HT-29 (cell line): ENCODE measurements around a stretch of chr15.

DNA sequence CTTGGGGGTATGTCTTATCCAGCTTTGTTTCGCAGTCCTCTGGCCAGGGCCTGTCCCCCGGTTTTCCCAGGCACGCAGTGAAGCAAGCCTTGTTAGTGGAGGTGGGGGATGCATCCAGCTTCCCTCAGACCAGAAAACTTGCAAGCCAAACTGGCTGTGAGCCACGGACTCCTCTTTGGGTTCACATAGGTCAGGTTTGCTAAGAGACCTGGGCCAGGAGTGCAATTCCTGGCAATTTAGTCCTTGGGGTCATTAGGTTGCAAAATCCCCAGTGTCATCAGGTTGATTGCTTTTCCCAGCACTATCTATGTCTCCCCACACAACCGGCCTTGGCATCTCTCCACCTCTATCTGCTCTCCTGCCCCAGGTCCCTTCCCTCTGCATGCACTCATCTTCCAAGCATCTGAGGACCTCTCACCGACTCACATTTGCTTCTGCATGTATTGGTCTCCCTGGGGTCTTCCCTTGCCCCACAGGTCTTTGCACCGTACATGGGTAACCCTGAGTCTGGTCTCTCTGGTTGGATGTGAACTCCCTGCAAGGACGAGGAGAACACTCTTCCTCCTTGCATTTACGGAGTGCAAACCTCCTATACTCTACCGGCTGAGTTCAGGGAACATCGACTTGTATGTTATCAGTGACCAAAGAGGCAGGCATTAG is 34.2 kb downstream of the BCL2L10 start:
- RAMPAGE, long total RNA = no peak

DNA sequence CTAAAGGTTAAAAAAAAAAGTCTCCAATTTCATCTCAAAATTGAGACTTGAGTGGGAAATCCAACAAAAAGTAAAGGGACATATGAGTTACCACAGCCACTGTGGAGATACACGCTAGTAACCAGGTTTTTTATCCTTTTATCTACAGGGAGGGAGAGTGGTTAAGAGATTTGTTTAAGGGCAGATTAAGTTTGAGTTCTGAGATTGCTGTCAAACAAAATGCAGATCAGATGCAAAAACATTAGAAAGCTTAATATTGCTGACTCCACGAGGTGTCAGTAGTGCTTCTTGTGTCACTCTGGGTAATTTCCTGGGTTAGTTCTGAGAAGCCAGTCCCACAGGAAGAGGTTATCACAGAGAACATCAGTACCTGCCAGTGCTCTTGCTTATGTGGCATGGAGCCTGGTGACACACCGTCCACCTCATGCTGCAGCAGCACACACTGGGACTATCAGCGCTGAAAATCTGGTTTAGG is 35.8 kb upstream of the MYO5C start:
- RAMPAGE, long total RNA = no peak

DNA sequence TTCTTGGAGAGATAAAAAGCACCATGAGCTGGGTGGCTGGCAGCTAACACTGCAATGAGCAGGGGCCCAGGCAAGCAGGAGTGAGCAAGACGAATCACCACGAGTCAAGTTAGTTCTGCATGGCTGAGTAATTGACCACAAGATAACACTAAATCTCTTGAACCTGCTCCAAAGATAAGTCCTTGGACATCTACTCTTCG is 100.9 kb downstream of the MYO5A start:
- RAMPAGE, long total RNA = no peak

DNA sequence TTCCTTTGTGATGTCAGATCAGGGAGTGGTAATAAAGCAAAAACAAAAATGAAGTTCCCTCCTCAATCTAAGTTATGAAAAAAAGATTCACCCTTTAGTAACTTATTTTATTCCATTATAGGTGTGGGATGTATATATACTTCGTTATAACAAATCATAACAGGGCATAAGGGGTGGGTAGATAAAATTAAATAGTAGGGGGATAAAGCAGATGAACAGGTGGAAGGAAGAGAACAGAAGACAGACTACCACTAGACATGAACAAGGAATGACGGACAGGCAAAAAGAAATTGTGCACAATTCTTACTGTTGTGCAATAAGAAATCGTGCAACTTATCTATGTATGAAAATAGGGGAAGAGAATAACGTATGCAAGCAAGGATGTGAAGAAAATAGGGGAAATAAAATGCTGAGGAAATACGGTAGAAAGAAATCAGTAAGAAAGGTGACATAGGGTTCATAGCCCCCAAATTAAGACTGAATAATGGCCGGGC is 9.8 kb downstream of the MYO5A start:
- RAMPAGE, long total RNA = no peak

GRCh38 chr15:52529106-52529582 is 464 bp upstream of the MYO5A start:
- RAMPAGE, long total RNA = no peak

- RAMPAGE, long total RNA = no peak
These were observed 3.2 kb downstream of the ARPP19 start for GRCh38 chr15:52565459-52566110.

- RAMPAGE, long total RNA = no peak
These were observed 33.5 kb upstream of the ARPP19 start for GRCh38 chr15:52602217-52602858.

- RAMPAGE, long total RNA = no peak
These were observed 31.1 kb upstream of the ATOSA start for GRCh38 chr15:52710245-52710692.

DNA sequence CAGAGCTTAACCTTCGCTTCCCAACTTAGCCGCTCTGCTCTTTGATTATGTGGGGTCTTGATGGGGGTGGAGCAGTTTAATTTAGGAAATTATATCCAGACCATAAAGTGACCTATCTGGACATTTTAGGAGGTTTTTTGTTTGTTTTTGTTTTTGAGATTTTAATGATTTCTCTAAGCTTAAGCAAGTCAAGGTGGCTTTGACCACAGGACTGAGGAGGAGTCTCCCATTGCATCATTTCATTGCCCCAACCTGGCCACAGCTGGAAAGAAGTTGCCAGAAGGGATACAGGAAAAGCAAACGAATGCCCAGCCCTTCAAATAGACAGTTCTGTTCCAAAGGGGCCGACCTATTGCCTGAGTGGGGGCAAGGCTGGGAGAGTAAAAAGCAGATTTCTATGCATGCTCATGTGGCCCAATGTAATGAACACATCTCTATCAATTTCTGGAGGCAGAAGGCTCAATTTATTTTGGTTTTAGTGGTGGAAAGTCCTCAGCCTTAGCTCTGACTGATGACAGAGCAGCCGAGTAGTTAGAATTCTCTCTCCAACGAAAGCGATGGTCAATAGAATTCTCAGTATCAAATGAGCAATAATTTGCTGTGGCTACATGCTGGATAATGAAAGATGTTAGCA is 12.0 kb upstream of the ONECUT1 start:
- RAMPAGE, long total RNA = no peak

GRCh38 chr15:52805563-52806643 is 15.8 kb upstream of the ONECUT1 start:
- RAMPAGE, long total RNA = no peak

GRCh38 chr15:52824519-52824960 is 34.4 kb upstream of the ONECUT1 start:
- RAMPAGE, long total RNA = no peak

GRCh38 chr15:55014910-55015251 is 181.9 kb downstream of the RSL24D1 start:
- RAMPAGE, long total RNA = no peak

- RAMPAGE, long total RNA = no peak
These were observed 24.4 kb upstream of the RSL24D1 start for GRCh38 chr15:55221002-55221727.

DNA sequence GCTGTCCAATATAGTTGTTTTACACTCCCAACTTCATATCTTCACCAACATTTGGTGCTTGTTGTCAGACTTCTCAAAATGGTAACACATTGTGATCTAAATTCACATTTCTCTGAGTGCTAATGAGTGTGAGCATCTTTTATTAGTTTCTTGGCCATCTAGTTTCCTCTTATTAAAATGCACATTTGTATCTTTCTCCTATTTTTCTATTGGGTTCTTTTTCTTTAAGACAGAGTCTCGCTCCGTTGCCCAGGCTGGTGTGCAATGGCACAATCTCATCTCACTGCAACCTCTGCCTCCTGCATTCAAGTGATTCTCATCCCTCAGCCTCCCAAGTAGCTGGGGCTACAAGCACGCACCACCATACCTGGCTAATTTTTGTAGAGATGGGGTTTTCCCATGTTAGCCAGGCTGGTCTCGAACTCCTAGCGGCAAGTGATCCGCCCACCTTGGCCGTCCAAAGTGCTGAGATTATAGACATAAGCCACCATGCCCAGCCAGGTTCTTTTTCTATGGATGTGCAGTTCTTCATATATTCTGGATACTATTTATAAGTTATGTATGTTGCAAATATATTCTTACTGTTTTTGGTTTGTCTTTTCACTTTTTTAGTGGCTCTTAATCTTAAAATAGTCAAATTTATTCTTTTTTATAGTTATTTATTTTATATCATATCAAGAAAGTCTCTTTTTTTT is 30.8 kb downstream of the RAB27A start:
- RAMPAGE, long total RNA = no peak

DNA sequence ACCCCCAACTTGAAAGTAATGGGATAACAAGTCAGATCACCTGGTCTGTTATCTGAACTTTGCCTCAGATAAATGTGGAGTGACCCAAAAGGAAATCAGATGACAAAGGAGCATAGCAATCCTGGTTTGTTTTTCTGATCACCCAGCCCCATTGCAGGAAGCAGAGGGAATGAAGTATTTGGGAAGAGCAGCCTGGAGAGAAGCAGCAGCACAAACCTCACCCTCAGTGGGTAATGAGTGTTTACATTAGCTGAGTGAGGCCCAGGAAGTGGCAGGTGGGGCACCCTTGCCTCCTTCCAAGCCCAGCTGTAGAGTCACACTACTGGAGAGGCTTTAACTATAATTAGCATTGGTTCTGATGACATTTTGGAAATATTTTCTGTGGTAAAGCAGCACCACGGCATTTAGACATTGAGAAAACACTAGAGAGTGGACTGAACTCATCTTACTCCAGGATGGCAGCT is 48.9 kb upstream of the PRTG start:
- RAMPAGE, long total RNA = no peak

DNA sequence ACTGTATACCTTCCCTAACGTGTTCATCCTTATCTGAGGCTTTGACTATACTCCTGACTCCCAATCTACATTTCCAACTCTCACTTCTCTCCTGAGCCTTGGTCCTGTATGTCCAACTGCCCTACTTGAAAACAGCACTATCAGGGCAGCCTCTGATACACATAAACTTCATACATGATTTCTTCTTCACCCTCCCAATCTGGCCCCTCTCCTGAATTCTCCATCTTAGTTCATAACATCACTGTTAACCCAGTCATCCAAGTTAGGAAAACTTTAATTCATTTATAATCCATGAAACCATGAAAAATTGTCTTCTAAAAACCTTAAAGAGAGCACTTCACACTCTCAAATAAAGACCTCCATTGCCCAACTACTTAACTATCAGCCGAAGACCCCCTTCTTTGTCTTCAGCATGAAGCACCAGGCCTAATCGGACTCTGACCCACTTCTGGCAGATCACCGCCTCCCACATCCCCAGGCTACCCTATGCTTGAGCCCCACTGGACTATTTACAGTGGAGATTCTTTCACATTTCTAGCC is 82.8 kb downstream of the NEDD4 start:
- RAMPAGE, long total RNA = no peak

DNA sequence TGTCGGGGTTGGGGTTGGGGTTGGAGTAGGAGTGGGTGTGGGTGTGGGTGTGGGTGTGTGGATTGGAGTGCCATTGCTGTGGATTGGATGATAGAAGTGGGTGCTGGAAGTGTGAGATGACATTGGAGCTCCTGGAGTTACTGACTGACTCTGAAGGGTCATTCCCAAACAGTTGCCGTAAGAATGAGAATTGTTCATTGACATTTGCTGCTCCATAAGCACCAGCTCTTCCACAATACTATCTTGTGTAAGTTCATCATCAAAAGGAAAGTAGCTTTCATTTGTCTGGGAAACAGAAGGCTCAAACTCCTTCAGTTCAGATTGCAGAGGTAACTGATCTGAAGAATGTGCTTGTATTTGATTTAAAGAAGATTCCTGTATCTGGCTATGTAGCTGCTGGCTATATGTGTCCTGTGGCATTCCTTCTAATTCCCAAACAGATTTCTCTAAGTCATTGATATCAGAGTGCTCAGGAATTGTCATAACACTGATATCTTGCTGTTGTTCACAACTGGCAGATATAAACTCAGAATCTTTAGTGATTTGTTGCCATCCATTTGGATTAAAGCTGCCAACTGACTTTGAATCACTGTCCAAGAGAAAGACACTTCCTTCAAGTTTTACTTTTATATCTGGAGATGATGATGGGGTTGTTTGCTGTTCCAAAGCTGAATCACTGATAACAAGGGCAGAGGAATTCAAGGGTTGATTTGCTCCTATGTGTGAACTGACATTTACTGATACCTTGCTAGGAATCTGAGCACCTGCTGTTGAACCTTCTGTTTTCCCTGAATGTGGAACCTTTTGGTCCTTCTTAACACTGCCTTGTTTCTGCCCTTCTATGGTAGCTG is 101.6 kb upstream of the NEDD4 start:
- RAMPAGE, long total RNA = no peak

- RAMPAGE, long total RNA = no peak
These were observed 104.5 kb downstream of the RFX7 start for GRCh38 chr15:56139115-56139605.

GRCh38 chr15:56245812-56246597 is 2.3 kb upstream of the RFX7 start:
- RAMPAGE, long total RNA = no peak

DNA sequence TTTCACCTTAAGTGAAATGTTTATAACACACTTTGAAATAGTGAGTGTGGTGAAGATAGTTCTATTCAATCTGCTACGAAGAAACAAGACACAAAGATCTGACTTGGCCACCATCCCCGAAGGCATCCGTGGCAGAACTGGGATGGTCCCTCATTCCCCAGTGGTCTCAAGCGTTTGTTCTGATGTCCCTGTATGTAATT is 32.2 kb upstream of the TCF12 start:
- RAMPAGE, long total RNA = no peak